Subcutaneous preadipocyte (primary cell): ENCODE measurements around a stretch of chr17.

DNA sequence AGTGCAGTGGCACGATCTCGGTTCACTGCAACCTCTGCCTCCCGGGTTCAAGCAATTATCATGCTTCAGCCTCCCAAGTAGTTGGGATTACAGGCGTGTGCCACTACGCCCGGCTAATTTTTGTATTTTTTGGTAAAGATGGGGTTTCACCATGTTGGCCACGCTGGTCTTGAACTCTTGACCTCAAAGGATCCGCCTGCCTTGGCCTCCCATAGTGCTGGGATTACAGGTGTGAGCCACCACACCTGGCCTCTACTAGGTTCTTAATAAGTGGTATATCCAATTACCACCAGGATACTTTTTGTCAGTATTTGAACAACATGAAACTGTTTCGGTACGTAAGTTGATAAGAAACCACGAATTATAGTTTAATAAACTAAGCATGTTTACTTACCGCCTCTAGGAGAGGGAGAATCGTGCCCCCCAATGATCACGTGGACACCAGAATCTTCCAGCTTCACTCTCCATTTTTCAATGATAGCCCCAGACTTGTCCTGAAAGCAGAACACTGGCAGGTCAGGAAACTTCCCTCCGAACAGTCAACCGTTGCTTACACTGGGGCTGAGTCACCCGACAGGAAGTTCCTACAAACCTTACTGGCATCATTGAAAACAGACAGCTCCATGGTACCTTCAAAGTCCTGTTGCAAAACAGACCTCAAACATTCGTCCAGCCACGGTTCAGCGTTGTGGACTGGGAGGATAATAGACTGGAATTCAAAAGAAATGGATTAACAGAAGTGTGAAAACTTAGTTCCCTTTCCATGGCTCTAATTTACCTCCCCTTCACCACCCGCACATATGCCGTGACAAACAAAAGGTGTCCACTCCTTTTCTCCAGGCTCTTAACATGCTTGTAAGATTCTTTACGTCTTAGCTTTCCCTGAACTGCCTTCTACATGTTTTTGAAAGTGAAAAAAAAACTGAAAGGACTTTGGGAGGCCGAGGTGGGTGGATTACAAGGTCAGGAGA lies 3.2 kb downstream of the B3GNTL1 start:
- CAGE, long polyA plus RNA: no peak

DNA sequence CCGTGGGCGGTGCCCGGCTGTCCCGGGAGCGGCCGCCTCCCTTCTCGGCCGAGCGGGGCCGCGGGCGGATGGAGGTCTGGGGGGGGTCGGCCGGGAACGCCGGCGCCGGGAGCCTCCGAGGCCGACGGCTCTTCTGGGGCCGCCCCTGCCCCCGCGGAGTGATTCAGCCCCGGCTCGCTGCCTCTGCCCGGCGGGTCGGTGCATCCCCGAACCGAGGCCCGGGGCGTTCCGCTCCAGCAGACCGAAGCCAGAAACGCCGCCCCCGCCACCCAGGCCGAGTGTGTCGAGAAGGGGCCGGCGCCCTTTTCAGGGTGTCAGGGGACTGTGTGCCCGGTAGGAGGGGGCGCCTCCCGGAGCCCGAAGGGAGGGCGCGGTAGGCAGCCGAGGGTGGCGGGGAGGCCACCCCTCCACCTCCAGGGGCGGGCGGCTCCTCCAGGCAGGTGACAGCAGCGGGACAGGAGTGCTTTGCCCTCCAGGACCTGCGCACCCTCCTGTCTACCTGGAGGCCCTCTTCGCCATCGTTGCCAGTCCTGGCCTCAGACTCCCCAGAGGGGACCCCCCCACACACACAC lies 1.8 kb downstream of the METRNL start:
- CAGE, long polyA plus RNA: no peak

GRCh38 chr17:83111418-83112302 lies 32.3 kb downstream of the METRNL start:
- CAGE, long polyA plus RNA: no peak